ENCODE measurements around a stretch of chr4.

GRCh38 chr4:163343469-163343814 is 250 bp upstream of the NPY5R start:
- RRBS = 12% methylated on average over 14 of the region's 17 CpGs

DNA sequence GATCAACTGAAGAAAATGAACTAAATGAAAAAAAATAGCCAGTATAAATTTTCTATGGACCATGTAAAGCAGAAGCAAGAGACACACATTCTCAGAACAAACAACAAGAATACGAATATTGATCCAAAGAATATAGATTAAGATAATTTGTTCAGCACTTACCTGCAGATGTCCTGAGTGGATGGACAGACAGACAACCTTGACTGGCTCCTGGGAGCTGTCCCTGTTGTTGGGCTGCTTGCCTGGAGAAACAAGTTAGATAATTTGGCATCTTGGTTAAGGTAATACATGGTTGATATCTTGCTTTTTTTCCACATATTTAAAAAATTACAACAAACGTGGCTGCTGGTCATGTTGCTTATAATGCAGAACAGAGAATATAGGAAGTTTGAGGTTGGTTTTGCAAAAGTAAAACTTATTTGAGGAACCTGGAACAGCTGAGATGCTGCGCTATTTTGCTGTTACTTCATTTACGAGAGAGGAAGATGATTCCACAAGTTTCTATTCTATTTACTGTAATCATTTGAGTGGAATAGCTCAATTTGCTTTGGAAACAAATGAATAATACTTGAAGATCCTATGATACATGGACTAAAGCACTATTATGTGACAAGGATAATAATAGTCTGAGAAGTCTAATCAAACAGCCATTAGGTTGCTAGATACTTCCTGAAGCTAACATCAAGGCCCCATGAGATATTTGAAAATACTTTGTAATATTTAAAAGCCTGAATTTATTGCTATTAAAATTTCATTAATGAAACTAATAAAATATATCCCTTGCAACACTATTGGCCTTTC is 118.9 kb downstream of the TMA16 start:
- RRBS = no CpG with 5 or more reads among the region's 4 CpGs

DNA sequence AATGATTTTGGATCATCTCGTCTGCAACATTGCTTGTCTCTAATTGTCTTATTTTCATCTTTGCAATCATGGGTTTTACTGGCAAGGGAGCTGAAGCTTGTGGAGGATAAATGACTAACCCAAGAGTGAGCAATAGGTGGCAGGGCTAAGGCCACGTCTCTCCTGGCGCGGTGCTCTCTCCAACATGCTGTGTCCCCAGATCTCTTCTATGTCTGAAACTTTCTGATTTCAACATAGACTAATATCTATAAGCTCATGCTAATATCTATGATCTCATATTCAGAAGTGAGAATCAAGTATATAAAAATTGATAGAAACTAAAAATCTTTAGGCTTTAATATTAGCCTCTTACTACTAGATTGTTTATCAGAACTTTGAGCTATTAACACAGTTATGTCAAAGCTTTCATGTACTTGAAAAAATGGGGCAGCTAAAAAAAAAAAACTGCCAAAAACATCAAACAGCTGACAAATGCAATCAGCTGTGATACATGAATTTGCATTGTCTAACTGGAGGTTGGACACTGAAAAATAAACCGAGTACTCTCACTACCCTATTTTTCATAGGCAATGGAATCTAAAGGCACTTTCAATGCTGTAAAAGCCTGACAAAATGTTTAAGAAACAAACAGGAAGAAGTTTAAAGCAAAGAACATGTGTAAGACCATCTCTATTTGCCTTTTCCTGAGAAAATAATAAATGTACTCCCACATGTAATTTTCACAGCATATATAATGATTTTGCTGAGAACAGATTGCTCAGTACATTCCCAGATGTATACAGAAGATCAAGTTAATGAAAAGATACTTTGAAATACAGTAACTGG is 169.2 kb downstream of the TMA16 start:
- RRBS = no CpG with 5 or more reads among the region's 5 CpGs

DNA sequence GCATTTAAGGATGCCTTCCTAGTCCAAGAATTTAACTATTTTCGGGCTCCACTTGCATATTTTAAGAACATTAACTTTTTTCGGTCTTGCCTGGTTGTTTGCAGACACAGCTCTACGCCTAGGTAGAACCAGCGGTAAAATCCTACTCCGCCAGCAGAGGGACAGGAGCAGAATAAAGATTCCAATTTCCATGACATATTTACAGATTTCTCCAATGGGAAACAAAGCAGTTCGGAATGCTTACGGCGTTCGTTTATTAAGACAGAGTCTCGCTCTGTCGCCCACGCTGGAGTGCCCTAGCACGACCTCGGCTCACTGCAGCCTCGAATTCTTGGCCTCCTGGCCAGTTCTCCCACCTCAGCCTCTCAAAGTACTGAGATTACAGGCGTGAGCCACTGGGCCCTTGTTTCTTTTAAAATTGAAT is 432 bp upstream of the TMEM192 start:
- RRBS = no CpG with 5 or more reads among the region's 16 CpGs

- RRBS = no CpG with 5 or more reads among the region's 8 CpGs
Measured at GRCh38 chr4:165336429-165337345, 9.2 kb downstream of the MSMO1 start.

DNA sequence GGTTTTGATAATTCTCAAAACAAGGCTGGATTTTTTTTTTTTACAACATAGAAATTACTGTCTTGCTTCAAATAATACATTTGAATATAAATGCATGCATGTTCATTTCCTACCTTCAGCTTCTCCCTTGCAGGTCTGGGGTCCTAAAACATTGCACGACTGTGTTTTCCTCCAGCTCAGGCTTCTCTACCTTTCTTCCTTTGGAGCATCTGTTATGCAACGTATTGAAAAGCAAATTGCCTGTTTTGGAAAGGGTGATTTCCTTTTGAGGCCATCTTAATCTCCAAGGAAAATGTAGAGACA is 115.6 kb upstream of the TLL1 start:
- RRBS = no CpG with 5 or more reads among the region's 2 CpGs

DNA sequence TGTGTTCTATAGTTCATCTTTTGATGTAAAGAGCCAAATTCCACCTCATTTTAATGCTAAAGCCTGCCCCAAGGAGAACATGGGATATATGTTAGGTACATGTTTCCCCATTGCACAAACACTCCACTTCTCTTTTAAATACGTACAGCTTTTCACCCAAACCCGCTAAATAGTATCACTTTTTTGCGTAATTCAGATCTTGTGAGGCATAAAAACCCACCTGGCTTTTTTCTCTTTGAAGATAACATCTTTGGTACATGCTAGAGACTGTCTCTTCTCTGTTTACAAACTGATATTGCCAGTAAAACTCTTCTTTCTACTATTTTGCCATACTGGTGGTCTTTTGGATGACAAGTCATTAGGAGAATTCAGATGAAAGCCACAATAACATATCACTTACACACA is 608.4 kb downstream of the TLL1 start:
- RRBS = no CpG with 5 or more reads among the region's 3 CpGs

- RRBS = no CpG with 5 or more reads among the region's 7 CpGs
Measured at GRCh38 chr4:168480951-168481431, 699 bp upstream of the DDX60L start.

DNA sequence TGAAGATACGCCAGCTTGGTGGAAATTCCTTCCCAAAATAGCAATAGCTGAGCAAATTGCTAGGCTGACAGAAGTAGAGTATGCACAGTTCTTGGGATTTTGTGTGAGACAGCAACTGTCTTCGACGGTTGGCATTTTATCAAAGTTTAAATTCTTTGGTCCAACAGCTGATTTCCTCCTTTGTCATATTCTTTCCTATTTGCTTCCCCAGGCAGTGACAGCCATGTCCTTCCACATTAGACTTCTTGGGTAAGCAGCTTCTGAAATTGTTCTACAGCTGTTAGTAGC is 8.0 kb upstream of the PALLD start:
- RRBS = no CpG with 5 or more reads among the region's 3 CpGs

GRCh38 chr4:168498152-168498694 is 1.4 kb downstream of the PALLD start:
- RRBS = no CpG with 5 or more reads among the region's 2 CpGs

GRCh38 chr4:168558259-168559014 is 61.6 kb downstream of the PALLD start:
- RRBS = no CpG with 5 or more reads among the region's 7 CpGs

- RRBS = no CpG with 5 or more reads among the region's 11 CpGs
Measured at GRCh38 chr4:168631936-168632203, 135.0 kb downstream of the PALLD start.

DNA sequence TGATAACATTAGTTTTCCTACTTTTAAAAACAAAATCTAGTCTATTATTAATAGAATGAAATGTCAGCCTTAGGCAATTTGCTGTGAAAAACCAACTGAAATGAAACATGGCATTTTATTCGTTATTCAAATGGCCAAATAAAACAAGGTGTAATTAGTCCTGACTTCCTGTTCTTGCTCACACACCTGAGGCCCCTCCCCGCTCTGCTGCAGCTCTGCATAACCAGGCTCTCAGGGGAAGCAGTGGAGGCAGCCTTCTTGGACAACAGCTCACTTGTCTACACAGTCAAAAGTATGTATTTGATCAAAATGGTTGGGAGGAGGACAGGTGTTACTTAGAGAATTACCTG is 157.6 kb downstream of the PALLD start:
- RRBS = no CpG with 5 or more reads among the region's 2 CpGs

DNA sequence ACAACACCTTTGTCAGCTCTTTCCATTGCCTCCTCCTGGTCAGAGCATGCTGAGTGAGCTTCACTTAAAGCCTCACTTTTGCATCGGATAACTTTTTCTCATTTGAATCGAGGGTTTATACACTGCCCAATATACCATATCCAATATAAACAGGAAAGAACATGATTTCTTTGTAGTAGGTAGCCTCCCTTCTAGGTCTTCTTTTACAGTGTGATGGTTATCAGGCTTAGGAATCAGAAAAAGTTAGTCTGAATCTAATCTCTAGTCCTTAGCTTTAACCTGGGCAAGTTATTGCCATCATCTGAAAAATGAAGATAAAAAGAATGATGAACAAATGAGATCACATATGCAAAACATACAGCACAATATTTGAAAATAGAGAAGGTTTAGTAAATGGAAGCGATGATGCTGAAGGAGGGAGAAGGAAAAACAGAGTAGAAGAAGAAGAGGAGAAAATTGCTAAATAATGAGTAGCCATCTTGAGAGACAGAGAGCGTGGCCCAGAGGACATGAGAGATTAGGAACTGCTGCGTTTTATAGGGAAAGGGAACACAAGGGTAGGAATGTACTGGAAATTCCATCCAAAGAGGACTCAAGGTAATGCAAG is 245.1 kb downstream of the CBR4 start:
- RRBS = no CpG with 5 or more reads among the region's 5 CpGs

- RRBS = no CpG with 5 or more reads among the region's 7 CpGs
Measured at GRCh38 chr4:168848045-168848671, 161.9 kb downstream of the CBR4 start.

- RRBS = no CpG with 5 or more reads among the region's 5 CpGs
Measured at GRCh38 chr4:168857886-168858580, 152.0 kb downstream of the CBR4 start.

DNA sequence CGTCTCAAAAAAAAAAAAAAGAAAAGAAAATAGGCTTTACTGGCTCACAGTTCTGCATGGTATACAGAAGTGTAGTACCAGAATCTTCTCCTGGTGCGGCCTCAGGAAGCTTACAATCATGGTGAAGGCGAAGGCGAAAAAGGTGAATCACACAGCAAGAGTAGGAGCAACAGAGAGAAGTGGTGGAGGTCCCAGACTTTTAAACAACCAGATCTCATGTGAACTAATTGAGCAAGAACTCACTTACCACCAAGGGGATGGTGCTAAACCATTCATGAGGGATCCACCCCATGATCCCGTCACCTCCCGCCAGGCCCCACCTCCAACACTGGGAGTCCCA is 110.2 kb downstream of the CBR4 start:
- RRBS = no CpG with 5 or more reads among the region's 6 CpGs

DNA sequence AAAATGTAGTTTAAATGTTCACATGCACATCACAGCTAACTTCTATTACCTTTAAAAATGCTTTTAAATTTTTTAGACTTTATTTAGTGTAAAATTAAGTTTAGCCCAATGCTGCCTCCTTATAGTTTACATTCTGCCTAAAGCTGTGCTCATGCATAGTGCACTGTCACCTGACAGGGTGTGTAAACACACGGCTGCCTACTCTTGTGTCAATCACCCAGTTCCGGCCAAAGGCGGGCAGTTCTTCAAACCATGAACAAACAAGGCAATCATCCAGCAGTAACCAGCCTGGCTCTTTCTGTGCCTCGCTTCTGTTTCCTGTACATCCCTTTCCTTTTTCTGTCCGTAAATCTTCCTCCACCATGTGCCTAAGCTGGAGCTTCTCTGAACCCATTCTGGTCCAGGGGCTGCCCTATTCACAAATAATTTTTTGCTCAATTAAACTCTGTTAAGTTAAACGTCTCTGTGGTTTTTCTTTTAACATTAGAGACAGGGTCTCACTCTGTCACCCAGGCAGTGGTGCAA is 60.8 kb upstream of the CBR4 start:
- RRBS = no CpG with 5 or more reads among the region's 6 CpGs

- RRBS = no CpG with 5 or more reads among the region's 25 CpGs
Measured at GRCh38 chr4:169079714-169080899, 70.1 kb upstream of the CBR4 start.

All from UCH-1 (cell line).